ENCODE measurements around a stretch of chr15.

- PRO-cap, 10 experiments: no peak in any of the 10 experiments
Measured at GRCh38 chr15:58441747-58442037, 9.9 kb downstream of the LIPC start.

- PRO-cap, 10 experiments: peak in 1 of 10 experiments; most common plus-strand start chr15:58467584 (in 1)
Measured at GRCh38 chr15:58467082-58467656, 35.4 kb downstream of the LIPC start.

GRCh38 chr15:58528357-58528664, 96.5 kb downstream of the LIPC start:
- PRO-cap, 10 experiments: no peak in any of the 10 experiments

DNA sequence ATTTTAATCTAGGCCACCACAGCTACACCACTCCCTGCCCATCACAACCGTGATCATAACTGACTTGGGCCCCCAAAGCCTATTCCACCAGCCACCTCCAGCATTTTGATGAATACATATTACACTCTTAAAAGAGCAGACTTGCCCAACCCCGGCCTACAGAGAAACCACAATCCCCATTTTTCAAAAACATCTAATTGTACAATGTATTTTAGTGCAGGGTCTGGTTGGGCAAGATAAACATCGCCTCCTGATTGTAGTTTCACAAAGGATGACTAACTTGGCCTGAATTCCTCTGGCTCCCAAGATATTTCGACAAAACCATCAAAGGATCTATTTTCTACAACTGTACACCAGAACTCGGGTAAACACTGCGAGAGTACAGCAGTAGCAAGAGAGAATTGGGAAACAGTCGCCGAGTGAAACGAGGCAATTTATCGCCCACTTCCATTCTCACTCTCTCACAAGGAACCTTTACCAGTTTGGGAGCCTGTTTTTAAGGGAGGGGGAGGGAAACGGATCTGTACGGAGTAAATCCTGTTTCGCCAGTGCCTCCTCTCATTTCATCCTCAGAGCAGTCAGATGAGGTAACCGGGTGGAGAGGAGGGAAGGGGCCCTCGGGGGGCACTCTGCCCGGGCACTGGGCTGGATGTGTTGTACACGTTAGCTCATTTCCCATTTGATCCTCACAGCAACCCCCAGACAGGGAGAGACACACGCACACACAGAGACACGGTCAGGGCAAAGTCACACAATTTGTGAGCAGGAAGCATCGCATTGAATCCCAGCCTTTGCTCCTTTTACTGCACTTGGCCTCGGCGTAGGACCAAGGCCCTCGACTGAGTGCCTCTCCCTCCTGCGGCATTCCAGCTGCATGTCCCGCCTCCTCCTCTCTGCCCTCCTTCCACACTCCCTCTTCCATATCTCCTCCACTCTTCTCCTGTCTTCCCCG, 120.1 kb downstream of the LIPC start:
- PRO-cap, 10 experiments: peak in 2 of 10 experiments; most common plus-strand start position 572 of the sequence (in 2); most common minus-strand start position 895 of the sequence (in 2)

GRCh38 chr15:58873154-58873555, 60.3 kb downstream of the SLTM start:
- PRO-cap, 10 experiments: no peak in any of the 10 experiments

- PRO-cap, 10 experiments: no peak in any of the 10 experiments
Measured at GRCh38 chr15:58913120-58913875, 20.2 kb downstream of the SLTM start.

- PRO-cap, 10 experiments: peak in 1 of 10 experiments; most common minus-strand start chr15:58932823 (in 1)
Measured at GRCh38 chr15:58932627-58932894, 918 bp downstream of the SLTM start.

DNA sequence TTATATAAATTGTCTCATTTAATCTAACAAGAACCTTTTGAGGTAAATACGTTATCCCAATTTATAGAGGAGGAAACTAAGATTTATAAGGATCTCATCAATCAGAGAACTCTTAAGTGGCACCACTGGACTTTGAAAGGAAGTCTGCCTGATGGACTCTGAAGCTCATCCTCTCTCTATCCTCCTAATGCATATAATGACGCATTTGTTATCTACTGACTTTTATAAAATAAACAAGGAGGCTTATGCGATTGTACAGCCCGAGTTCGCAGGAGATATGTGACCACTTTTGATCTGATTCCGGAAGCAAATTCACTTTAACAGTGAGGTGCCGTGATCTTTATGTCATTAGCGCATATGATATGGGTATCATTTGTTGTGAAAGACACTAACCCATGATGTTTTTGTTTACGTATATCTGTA, 506 bp upstream of the RNF111 start:
- PRO-cap, 10 experiments: no peak in any of the 10 experiments

GRCh38 chr15:59166379-59167281, 40.0 kb upstream of the LDHAL6B start:
- PRO-cap, 10 experiments: no peak in any of the 10 experiments

GRCh38 chr15:59175184-59175695, 31.4 kb upstream of the LDHAL6B start:
- PRO-cap, 10 experiments: no peak in any of the 10 experiments

DNA sequence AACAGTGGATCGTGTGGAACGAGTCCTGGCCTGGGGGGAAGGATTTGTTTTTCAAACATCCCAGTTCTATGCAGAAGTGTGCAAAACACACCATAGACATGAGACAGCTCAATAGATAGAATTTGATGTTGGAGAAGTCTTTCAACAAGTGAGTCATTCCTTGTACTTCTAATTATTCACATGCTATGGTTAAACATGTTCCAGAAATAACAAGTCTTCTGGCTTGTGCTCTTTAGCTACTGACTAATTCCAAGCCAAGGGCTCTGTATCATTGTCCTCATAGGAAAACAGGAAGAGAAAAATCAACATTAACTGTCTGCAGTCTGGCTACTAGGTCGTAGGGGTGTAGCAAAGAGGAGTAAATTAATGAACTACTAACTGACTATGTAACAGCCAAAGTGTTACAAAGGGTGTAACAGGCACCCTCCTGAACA, 25.8 kb downstream of the LDHAL6B start:
- PRO-cap, 10 experiments: no peak in any of the 10 experiments

DNA sequence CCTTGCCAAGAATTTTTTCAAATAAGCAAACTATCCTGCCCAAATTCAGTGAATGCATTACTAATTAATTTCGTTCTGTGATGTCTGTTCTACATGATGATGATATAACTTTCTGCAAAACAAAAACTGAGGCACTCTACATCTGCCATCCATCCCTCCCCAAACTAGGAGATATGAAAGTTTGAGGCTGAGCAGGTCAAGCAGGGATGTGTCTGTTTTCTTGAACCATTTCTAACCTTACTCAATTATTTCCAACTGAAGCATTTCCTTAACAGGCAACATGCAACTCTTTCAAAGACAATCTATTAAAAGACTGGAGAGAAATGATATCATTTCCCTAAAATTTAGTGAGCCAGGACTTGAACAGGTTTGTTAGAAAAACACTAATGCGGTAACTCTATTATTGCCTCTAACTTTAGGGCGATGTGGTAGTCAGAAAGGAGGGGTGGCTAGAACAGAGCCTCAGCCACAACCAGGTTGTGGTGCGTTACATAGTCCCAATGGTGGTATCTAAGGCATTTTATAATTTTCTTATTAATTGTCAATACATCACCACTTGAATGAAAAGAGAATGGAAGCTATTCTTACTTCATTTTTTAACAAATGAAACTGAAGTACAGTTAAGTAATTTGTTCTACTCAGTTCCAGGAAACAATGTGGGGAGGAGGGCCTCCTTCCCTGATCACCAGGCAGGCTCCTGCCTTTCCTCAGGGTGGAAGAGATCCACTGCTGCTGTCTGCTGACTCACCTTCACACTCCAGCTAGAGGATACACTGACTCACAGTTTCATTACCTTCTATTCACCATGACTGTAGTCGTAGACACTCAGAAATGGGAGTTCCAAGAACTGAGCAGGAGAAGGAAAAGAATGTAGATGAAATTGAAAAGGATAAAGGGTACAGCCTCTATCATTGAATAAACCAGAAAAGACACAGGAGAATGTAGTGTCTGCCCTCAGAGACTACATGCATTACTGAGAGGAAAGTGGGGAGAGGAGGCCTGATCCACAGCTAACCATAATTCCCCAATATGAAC, 22.8 kb downstream of the MYO1E start:
- PRO-cap, 10 experiments: peak in 2 of 10 experiments; most common plus-strand start position 828 of the sequence (in 2); most common minus-strand start position 656 of the sequence (in 1)

DNA sequence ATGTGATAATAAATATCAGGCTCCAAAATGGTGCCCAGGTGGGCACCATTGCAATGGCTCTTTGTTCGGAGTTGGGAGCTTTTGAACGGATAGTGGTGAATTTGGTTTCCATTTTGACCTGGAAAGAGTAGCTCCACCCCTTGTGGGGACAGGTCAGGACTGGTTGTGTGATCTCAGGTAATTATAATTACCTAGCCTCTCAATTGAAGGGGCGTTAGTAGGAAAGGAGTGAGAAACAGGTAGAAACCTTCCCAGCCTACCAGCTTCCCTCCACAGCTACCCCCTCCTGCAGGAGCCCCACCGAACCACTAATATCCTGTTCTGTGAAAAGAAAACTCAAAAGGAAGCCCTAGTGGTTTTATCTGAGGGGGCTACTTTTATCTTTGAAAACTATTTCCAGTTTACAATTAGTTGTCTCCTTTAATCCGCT, 18.1 kb downstream of the MYO1E start:
- PRO-cap, 10 experiments: no peak in any of the 10 experiments

GRCh38 chr15:59438911-59439163, 851 bp downstream of the FAM81A start:
- PRO-cap, 10 experiments: peak in 1 of 10 experiments; most common minus-strand start chr15:59439066 (in 1)

- PRO-cap, 10 experiments: no peak in any of the 10 experiments
Measured at GRCh38 chr15:59586803-59587230, 24.8 kb upstream of the GCNT3 start.

- PRO-cap, 10 experiments: no peak in any of the 10 experiments
Measured at GRCh38 chr15:59674307-59674779, 14.8 kb downstream of the BNIP2 start.

DNA sequence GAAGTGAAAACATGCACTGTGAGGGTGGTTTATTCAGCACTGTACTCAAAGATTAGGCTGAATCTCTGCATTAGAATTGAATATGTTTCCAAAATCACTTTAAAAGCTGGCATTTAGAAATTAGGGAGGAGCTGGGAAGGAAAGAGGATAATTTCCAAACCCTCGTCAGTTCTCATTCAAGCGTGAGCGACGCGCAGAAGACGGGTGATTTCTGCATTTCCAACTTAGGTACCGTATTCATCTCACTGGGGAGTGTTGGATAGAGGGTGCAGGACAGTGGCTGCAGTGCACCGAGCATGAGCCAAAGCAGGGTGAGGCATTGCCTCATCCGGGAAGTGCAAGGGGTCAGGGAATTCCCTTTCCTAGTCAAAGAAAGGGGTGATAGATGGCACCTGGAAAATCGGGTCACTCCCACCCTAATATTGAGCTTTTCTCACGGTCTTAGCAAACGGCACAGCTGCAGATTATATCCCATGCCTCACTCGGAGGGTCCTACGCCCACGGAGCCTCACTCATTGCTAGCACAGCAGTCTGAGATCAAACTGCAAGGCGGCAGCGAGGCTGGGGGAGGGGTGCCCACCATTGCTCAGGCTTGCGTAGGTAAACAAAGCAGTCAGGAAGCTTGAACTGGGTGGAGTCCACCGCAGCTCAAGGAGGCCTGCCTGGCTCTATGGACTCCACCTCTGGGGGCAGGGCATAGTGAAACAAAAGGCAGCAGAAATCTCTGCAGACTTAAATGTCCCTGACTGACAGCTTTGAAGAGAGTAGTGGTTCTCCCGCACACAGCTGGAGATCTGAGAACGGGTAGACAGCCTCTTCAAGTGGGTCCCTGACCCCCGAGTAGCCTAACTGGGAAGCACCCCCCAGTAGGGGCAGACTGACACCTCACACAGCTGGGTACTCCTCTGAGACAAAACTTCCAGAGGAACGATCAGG, 114.4 kb upstream of the BNIP2 start:
- PRO-cap, 10 experiments: peak in 1 of 10 experiments; most common plus-strand start position 175 of the sequence (in 1)

DNA sequence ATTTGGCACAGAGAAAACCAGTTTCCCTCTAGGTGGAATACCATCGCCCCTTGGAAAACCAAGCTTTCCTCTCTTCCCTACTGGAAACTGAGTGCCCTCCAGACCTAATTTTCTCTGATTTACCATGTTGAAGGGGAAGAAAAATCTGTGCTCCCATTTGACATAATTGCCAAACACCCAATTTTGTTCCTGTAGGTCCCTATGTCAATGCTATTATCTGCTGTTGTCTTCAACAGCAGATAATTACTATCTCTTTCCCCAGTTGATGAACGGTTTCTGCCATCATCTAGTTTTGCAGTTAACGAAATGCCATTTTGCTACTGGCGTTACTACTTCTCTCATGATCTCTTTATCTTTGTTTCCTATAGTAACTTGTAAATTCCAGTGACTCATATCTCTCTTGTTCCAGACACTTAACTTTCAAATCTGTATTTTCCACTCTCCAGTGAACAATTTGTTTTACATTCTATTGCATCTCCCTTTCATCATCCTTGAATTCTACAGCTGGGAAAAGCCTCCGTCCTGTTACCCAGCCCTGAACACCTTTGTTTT, 111.5 kb downstream of the FOXB1 start:
- PRO-cap, 10 experiments: peak in 1 of 10 experiments; most common plus-strand start position 488 of the sequence (in 1)

GRCh38 chr15:60345618-60346424, 52.0 kb downstream of the ANXA2 start:
- PRO-cap, 10 experiments: no peak in any of the 10 experiments

DNA sequence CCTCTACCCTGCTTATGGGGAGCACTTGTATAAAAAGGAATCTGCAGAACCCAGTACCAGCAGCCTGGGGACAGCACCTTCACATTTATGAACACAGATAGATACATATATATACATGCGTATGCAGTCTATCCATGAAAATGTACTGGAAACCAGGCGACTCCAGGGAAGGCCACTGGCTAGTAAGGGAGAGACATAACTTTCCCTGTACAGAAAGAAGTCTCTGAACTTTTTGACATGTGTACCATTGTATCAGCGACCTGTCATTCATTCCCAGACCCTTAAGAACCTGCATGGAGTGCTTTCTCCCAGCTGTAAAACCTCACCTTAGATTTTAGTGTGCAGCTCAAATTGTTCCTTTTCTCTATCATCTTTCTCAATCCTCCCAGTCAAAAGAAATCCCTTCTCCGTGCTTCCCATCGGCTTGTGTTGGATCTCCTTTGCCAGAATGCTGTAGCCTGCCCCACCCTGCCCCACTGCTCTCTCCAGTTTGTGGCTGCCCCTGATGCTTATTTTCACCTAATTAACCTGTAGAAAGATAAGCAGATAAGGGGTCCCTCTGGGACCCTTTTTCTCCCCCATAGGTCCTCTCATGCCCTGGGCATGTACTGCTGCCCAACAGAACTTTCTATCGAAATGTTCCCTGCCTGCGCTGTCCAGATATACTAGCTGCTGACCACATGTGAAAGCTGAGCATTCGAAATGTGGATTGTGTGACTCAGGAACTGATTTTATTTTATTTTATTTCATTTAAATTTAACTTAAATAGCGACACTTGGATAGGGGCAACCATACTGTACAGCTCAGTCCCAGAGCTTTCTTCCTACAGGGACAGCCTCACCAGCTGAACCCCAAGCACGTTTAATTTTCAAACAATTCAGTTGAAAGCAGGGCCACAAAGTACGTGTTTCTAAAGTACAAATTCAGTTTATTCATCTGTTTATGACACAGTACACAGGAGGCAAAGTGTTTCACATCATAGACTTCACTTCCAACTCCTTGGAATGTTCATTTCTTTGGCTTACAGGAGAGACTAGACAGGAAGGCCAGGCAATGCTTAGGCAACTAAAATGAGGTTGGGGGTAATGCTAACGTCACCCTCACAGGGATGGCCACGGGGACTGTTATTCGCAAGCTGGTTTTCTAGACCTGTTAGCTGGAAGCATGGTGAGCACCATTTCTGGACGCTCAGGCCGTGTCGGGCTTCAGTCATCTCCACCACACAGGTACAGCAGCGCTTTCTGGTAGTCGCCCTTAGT, 50.9 kb downstream of the ANXA2 start:
- PRO-cap, 10 experiments: peak in 1 of 10 experiments; most common minus-strand start position 320 of the sequence (in 1)

Measured in Metastatic Breast Carcinoma in the Brain (tissue), 10 donors.